HT1080 (cell line): ENCODE results near the gene DNAJC3.

DNA sequence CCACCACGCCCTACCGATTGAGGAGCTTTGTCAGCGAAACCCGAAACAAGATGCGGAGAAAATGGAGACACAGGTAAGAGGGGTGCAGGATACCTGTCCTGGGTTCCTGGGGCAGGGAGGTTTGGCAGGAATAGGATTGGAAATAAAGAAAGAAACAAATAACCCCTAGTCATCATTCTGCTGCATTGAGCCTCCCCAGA, 38.9 kb upstream of the ABCC4 start:
RAMPAGE:
- cytosol, long total RNA = no peak
- long total RNA = no peak
- nucleus, long total RNA = no peak

DNA sequence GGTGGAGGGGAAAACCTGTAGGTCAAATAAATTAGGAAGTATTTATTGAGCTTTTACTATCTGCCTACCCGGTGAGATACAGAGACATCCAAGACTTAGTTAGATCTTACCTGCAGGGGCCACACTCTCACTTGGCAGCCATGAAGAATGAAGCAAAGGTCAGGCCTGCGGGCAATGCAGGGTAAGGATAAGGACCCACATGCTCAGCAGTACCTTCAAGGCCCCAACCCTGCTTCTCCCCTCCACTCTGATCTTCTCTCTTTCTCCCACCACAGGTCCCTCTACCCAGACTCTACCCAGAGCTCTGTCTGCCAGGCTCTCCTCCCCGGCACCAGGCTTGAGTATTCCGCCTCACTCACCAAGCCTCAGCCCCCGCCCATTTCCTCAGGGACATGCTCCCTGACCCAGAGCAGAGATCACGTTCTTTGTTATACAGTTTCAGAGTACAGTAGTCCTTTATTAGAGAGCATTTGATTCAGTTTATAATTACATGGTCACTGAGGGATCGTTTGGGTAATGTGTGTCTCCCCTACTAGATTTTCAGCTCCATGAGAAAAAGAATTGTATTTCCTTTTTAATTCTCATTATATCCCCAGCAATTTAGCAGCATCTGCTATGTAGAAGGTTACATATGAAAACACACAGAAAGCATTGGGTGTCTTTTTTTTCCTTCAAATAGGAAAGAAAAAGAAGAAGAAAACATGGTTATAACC, 18.8 kb upstream of the CLDN10 start:
RAMPAGE:
- cytosol, long total RNA = no peak
- long total RNA = no peak
- nucleus, long total RNA = no peak

RAMPAGE:
- cytosol, long total RNA = start-site peak on the minus strand at chr13:95676896-95676979, 18 and 29 reads in 2 replicates
- long total RNA = start-site peak on the minus strand at chr13:95676905-95676941, 14 reads
- nucleus, long total RNA = no peak
Measured at GRCh38 chr13:95676017-95677079, 591 bp upstream of the DNAJC3 start.

RAMPAGE:
- cytosol, long total RNA = start-site peak on the plus strand at chr13:95677139-95677169, 82 and 344 reads in 2 replicates
- long total RNA = start-site peak on the plus strand at chr13:95677150-95677157, 133 reads
- nucleus, long total RNA = no peak
Measured at GRCh38 chr13:95677080-95677775, at the start of gene DNAJC3. Gene DNAJC3, plus strand, starts transcription at chr13:95677139.

DNA sequence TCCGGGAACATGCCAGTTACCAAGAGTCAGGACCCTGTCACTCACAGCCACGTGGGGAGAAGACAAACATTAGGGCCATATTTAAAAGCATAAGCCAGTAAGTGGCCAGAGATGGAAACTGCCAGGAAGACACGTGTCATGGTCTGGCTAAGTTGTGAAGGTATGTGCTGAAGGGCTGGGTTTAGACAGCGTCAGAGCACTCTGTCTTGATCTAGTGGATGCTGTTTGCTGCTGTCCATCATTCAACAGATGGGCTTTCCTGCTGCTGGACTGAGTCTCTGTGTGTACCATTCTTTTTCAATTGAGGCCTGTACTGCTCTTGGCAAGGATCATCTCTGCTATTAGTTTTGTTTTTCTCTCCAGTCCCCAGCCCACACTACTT, 128.6 kb downstream of the HS6ST3 start:
RAMPAGE:
- cytosol, long total RNA = no peak
- long total RNA = no peak
- nucleus, long total RNA = no peak

GRCh38 chr13:97190944-97191471, 31.1 kb upstream of the MBNL2 start:
RAMPAGE:
- cytosol, long total RNA = no peak
- long total RNA = no peak
- nucleus, long total RNA = no peak

RAMPAGE:
- cytosol, long total RNA = no peak
- long total RNA = no peak
- nucleus, long total RNA = no peak
Measured at GRCh38 chr13:97267328-97268113, 45.4 kb downstream of the MBNL2 start.

DNA sequence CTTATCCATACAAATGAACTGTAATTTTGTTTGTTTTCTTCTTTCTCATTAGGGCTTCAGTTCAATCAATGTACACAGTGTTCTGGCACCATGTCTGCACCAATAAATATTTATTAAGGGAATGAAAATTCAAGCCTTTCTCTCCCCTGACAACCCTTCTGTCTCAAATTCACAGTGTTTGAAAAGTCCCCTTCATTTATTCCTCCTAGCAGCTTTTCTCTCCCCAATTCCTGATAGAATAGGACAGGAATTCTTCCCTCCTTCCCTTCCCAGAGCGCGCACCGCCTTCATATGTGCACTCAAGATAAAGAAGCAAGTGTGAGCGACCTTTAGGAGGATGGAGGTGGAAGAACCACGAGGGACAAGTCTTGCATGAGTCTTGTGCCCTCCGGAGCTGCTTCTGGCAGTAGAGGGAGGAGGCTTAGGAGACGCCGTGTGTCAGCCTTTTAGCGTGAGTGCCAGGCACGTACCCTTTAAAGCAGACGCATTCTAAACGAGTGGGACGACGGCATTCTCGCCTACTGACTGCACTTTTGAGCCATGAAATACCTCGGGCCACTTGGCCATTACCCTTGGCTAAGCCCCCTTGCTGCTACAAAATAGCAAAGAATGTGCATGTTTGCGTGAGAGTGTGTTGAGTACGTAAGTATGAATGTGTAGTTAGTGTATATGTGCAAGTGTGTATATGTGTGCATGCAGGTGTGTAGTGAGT, 95.4 kb upstream of the RAP2A start:
RAMPAGE:
- cytosol, long total RNA = no peak
- long total RNA = no peak
- nucleus, long total RNA = no peak

RAMPAGE:
- cytosol, long total RNA = no peak
- long total RNA = no peak
- nucleus, long total RNA = no peak
Measured at GRCh38 chr13:97433075-97434025, 619 bp upstream of the RAP2A start.

DNA sequence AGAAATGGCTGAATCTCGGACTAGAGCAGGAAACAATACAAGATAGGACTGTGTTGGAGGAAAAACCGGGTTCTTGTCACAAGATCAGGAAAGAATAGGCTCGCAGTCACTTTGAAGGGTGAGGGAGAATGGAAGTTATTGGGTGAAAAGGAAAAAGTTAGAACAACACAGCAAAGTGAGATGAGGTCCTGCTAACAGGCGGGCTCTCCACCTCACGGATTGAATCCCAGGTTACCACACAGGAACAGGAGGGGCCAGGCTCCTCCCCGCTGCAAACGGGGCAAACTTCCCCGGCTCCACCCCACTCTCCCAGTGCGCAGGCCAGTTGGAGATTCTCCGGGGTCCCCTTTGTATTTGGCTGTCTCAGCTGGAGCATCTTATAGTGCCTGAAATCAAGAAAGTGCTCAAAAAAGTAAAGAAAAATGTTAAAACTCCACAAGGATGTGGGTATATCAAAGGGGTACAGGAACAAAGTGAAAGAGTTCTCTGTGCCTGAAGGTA, 78.3 kb upstream of the IPO5 start:
RAMPAGE:
- cytosol, long total RNA = no peak
- long total RNA = no peak
- nucleus, long total RNA = no peak

RAMPAGE:
- cytosol, long total RNA = no peak
- long total RNA = no peak
- nucleus, long total RNA = no peak
Measured at GRCh38 chr13:98026317-98027095, 73.0 kb downstream of the IPO5 start.

RAMPAGE:
- cytosol, long total RNA = no peak
- long total RNA = no peak
- nucleus, long total RNA = no peak
Measured at GRCh38 chr13:98144344-98144689, 1.4 kb downstream of the FARP1 start.

DNA sequence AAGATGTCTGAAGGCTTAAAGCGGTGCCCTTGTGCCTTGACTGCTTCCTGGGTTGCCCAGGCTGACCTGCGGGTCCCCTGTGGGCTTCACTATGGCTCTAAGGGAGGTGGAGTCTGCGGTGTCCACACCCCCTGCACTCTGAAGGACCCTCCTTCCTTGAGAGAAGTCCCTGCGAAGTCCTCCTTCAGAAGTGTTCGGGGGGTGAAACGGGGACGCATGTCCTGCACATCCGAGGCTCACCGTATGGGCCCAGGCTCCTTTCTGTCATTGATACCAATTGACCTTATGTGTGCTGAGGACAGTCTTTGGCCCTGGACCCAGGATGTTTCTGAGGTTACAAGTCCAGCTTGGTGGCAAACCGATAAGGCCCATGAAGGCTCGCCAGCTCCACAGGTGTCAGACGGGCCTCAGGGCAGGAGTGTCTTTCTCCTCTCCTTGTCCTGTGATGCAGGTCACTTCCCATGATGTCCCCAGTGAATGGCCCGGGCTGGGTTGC, 11.6 kb upstream of the RNF113B start:
RAMPAGE:
- cytosol, long total RNA = no peak
- long total RNA = no peak
- nucleus, long total RNA = no peak

DNA sequence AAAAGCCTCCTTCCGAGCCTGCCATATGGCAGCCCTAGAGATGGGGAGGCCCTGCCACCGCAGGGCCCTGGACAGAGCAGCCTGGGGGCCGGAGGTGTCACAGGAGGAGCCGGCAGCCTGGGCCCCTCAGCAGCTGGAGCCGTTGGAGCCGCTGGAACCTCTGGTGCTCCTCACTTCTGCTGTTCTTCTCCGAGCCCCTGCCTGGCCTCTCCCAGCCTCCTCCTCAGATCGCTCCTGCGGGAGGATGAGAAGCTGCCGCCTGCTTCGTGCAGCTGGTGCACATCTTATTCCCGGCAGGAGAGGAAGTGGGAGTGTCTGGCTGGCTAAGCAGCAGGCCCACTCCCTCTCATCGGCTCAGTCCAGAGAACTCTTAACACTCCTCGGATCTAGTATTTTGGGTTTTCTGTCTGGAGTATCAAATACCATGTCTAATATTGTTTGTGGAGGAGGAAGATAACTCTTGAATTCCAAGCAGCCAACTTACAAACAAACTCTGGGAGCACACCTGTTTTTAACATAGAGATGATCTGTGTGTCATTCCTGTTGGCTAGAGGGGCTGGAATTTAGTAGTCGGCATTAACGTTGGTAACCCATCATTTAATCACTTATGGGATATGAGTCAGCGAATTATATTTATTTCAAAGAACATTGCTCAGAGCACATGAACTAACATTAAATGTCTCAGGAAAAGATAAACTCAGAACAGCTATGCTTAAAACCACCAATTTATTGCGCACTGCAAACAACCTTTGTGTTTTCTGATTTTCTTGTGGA, 37.1 kb upstream of the RNF113B start:
RAMPAGE:
- cytosol, long total RNA = no peak
- long total RNA = no peak
- nucleus, long total RNA = no peak

DNA sequence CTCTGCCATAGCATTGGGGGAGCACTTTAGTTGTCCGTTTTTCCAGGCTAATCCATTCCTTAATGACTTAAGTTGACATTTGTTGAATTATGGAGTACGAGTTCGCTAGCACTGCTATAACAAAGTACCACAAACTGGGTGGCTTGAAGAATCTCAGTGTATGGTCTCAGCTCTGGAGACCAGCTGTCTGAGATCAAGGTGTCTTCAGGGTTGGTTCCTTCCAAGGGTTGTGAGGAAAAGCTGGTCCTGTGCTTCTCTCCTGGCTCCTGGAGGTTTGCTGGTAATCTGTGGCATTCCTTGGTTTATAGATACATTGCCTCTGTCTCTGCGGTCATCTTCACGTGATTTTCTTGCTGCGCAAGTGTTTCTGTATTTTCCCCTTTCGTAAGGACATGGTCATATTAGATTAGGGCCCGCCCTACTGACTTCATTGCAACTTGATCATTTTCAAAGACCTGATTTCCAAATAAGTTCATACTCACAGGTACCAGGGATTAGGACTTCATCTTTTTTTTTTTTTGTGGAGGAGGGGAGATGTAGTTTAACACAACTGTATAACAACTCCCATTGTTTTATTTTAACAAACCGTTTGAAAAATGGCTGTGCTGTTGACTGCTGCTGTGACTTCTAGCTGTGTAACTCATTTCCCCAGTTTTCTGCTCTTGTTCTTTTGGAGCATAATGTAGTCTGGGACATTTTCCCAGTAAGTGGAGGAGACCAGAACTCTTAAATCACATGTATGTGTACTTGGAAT, 49.1 kb upstream of the RNF113B start:
RAMPAGE:
- cytosol, long total RNA = no peak
- long total RNA = no peak
- nucleus, long total RNA = no peak

GRCh38 chr13:98246966-98247807, 70.1 kb upstream of the RNF113B start:
RAMPAGE:
- cytosol, long total RNA = no peak
- long total RNA = no peak
- nucleus, long total RNA = no peak

DNA sequence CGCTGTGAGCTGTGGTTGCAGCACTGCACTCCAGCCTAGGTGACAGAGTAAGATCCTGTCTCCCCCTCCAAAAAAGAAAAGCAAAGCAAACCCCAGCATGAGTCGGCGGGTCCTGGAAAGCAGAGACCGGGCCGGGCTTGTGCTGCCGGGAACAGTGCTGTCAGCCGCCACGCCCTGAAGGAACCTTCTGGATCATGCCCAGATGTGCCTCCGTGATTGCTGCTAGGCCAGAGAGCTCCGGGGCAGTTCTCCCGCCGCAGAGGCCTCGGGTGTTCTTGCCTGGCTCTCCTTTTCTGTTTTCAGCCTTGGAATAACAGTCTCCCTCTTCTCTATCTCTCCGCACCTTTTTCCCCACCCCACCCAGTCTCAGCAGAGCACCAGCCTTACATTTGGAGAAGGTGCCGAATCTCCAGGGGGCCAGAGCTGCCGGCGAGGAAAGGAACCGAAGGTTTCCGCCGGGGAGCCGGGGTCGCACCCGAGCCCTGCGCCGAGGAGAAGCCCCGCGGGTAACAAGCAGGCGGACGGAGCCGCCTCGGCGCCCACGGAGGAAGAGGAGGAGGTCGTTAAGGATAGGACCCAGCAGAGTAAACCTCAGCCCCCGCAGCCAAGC, 181.9 kb downstream of the STK24 start:
RAMPAGE:
- cytosol, long total RNA = no peak
- long total RNA = no peak
- nucleus, long total RNA = no peak

GRCh38 chr13:98427588-98428843, 148.9 kb downstream of the STK24 start:
RAMPAGE:
- cytosol, long total RNA = no peak
- long total RNA = no peak
- nucleus, long total RNA = no peak

RAMPAGE:
- cytosol, long total RNA = no peak
- long total RNA = no peak
- nucleus, long total RNA = no peak
Measured at GRCh38 chr13:98446049-98446611, 130.8 kb downstream of the STK24 start.

DNA sequence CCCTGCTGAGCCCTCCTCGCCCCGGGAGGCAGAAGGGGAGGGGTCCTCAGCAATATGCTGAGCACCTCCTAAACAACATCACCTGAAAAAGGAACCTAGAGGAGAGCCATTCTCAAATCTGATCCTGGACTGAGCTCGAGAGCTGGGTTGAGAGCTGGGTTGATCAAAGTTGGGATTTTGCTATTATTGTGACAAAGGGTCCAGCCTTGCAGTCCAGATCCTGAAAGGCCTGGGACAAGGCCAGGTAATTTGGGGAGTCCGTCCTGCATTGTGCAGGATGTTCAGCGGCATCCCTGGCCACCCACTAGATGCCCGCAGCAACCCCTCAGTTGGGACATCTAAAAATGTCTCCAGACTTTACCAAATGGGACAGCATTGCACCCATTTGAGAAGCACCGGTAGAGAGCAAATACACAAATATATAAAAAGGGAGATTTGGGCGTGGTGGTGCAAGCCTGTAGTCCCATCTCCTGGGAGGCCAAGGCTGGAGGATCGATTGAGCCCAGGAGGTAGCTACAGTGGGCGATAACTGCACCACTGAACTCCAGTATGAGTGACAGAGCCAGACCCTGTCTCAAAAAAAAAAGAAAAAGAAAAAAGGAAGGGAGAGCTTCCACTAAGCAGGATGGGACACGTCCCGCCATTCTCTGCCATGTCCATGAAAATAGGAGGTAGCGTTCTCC, 129.5 kb downstream of the STK24 start:
RAMPAGE:
- cytosol, long total RNA = no peak
- long total RNA = no peak
- nucleus, long total RNA = no peak